Transverse colon (tissue), 4 donors: ENCODE measurements around a stretch of chr6.

GRCh38 chr6:155121452-155122416 is 126.6 kb downstream of the TIAM2 start:
- PRO-cap = no peak
- RAMPAGE, long total RNA, 4 experiments = no peak in any of the 4 experiments

GRCh38 chr6:155254045-155254483 is 9.7 kb upstream of the CLDN20 start:
- PRO-cap = no peak
- RAMPAGE, long total RNA, 4 experiments = no peak in any of the 4 experiments

- PRO-cap = no peak
- RAMPAGE, long total RNA, 4 experiments = no peak in any of the 4 experiments
Observed at GRCh38 chr6:155528846-155529522, 73.3 kb upstream of the NOX3 start.

- PRO-cap = no peak
- RAMPAGE, long total RNA, 4 experiments = no peak in any of the 4 experiments
Observed at GRCh38 chr6:156826158-156826972, 49.2 kb downstream of the ARID1B start.

DNA sequence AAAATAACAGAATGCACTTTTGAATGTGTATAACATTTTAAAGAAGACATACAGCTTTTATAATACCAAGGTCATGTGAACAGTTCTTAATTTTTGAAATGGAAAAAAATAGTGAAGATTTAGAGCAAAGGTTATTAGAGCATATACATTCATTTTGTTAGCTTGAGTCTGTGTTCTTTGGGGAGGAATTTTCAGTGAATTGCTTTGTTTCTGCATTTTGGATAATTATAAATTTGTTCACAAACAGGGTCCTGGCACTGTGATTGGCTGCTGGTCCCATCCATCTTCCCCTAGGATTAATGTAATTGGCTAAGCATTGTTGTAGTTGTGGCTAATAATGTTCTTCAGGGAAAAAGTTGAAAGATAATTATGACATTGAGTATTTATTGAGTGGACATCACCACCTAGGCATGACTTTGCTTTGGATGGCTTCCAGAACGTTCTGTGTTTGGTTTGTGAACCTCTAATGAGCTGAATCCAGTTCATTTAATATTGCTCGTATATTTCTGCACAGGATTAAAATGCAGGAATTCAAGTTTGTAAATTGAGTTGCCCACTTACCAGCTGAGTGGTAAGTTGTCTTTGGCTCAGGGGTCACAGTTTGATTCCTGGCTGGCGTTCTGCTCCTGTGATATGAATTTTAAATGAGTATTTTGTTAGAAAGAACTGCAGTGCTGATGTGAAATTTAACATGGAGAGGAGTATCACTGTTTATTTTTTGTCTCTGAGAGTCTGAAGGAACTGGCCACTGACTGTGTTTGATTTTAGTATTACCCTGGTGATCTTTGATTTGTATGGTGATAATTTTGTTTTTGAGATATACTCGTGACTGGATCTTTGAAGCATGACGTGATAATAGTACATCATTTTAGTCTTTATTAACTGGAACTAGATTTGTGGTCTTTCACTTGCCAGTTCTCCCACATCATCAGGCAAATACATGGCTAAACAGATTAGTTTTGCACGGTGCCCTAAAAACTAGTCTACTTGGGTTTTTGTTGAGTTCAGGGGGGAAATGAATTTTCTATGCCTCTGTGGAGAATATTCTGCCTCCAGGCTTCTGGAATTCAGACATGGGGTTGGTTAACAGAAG is 55.2 kb downstream of the ARID1B start:
- PRO-cap = no peak
- RAMPAGE, long total RNA, 4 experiments = no peak in any of the 4 experiments

DNA sequence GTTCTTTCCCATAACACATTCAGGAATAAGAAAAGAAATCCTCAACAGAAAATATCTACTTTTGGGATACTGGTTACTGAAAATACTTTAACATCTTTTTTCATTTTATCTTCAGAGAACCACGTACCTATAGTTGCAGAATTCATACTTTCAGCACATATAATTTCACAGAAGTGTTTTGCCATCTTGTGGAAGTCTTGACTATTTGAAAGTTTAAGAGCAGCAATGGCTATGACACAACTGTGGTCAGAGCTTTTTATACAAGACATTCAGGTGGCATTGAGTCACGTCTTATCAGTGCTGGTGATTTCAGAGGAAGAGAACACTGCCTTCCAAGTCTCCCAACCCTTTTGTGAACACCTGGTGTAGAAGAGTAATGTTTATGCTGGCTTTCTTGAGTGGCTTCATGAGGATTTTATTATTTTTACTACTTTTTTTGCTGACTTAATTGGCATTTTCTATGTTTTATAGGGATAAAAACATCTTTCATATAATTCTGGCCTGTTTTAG is 171.6 kb downstream of the ARID1B start:
- PRO-cap = no peak
- RAMPAGE, long total RNA, 4 experiments = no peak in any of the 4 experiments

DNA sequence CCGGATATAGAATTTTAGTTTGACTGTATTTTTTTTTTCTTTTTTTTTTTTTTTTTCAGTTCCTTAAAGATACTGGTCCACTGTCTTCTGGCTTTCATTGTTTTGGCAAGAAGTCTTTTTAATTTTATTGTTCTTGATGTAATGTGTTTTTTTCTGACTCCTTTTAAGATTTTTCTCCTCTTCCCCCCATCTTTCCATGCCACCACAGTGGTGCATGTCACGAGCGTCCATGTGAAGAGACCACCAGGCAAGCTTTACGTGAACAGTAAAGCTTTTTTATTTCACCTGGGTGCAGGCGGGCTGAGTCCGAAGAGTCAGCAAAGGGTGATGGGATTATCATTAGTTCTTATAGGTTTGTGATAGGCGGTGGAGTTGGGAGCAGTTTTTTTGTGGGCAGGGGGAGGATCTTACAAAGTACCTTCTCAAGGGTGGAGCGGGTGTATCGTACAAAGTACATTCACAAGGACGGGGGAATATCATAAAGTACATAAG is 198.4 kb downstream of the ARID1B start:
- PRO-cap = no peak
- RAMPAGE, long total RNA, 4 experiments = no peak in any of the 4 experiments

GRCh38 chr6:156987870-156988796 is 211.0 kb downstream of the ARID1B start:
- PRO-cap = no peak
- RAMPAGE, long total RNA, 4 experiments = no peak in any of the 4 experiments

- PRO-cap = bidirectional peak, plus-strand start at chr6:157022290, minus-strand start at chr6:157022131
- RAMPAGE, long total RNA, 4 experiments = no peak in any of the 4 experiments
Observed at GRCh38 chr6:157022169-157022467, 244.9 kb downstream of the ARID1B start.

DNA sequence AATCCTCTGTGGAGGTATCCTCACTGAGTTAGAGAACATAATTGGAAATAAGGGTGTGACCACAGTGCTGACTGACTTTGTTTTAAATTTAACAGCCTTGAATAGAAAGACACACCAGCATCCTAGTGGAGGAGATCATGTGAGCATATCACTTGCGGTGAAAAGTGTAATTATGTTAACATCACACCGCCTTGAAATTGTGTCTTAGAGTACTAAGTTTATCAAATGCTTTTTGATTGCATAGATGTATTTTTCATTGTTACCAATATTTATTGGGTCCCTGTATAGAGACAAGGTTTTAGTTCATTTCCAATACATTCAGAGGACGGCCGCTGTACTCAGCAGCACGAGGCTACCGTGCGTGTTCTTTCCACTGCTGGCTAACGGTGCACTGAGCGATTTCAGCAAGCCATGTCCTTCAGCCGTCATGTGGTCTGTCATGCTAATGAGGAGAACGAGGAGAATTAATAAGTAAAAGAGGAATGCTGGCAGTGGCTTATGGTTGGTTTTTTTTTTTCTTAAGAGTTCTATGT is 253.4 kb downstream of the ARID1B start:
- PRO-cap = no peak
- RAMPAGE, long total RNA, 4 experiments = no peak in any of the 4 experiments

DNA sequence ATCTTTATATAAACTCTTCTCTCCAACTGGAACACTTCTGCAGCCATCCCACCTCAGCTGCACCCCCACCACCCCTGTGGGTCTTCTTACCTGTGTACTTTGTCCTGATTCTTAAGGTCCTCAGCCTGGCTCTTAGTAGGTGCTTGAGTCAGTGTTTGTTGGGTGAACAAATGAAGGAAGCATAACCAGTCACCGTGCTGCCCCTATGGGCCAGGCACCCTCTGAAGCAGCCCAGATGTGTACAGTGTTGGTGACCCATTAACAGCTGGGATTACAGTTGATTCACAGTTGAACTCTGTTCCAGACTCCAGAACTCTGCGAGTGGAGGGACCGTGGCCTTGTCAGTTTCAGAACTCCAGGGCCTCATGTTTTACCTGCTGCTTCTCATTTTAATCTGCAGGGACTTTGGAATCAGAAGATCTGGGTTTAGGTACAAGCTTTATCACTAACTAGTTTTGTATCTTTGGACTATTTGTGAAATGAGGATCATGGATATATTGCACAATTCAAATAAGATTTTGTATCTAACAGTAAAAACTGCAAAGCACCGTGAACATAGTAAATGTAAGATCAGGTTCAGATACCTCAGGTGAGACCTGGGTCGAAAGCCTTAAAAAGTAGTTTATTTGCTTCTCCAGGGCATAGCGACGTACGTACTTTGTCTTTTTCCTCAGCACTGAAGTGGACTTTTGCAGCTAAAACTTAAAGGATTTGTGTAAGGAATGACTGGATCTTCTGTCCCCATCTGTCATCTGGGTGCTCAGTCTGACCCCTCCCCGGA is 203.6 kb downstream of the TMEM242 start:
- PRO-cap = no peak
- RAMPAGE, long total RNA, 4 experiments = no peak in any of the 4 experiments

GRCh38 chr6:157198150-157199152 is 124.9 kb downstream of the TMEM242 start:
- PRO-cap = unidirectional peak, plus-strand start at chr6:157198674
- RAMPAGE, long total RNA, 4 experiments = no peak in any of the 4 experiments

DNA sequence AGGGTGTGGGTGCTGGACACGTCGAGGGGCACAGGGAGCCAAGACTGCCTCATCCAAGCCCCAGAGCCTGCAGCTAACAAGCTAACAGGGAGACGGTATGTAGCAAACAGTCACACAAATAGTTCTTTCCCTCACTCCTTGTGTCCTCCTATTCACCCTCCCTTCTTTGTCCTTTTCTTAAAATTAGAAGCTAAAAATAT is 97.6 kb downstream of the TMEM242 start:
- PRO-cap = no peak
- RAMPAGE, long total RNA, 4 experiments = no peak in any of the 4 experiments

GRCh38 chr6:157253738-157254344 is 69.5 kb downstream of the TMEM242 start:
- PRO-cap = no peak
- RAMPAGE, long total RNA, 4 experiments = no peak in any of the 4 experiments

GRCh38 chr6:157274987-157275615 is 48.2 kb downstream of the TMEM242 start:
- PRO-cap = no peak
- RAMPAGE, long total RNA, 4 experiments = no peak in any of the 4 experiments

- PRO-cap = no peak
- RAMPAGE, long total RNA, 4 experiments = no peak in any of the 4 experiments
Observed at GRCh38 chr6:157520918-157521342, 139.9 kb downstream of the ZDHHC14 start.

GRCh38 chr6:157530151-157530692 is 149.2 kb downstream of the ZDHHC14 start:
- PRO-cap = no peak
- RAMPAGE, long total RNA, 4 experiments = no peak in any of the 4 experiments

DNA sequence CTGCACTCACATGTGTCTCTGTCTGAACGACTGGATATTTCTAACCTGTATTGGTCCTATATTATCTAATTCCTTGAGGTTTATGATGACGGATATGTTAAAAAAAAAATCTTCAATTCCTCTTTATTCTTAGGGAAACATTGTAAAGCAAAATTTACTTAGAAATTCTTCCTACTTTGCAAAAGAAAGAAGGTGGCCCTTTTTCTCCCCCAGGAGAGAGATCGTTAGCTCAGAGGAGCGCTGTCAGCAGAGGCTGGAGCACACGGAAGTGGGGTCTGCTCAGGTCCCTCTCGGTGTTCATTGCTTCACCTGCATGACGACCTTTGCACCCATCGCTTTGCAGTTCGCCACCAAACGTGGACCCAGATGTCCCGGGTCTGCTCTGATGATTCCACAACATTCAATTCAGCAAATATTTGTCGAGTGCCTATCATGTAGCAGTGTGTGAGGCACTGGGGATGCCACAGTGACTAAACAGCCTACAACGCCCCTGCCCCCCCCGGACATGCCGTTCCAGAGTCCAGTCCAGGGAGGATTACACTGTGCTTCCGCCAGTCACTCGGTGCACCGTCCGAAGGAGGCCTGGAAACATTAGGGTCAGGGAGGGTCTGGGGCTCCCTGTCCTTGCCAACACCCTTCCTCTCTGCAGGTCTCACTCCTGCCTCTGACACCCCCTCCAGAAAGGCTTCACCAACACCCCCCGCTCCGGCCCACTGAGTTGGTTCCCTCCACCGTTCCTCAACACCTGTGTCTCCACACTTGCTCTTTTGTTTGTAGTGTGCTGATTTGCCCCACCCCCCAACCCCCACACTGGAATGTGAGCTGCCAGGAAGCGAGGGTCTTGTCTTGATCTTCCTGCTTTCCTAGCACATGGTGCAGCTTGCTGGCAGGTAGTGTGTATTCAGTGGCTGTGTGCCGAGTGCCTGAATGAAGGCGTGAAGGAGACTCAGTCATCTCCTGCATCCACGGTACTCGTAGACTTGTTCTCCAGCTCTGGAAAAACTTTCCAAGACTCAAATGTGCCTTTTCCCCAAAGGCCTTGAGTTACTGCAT is 150.1 kb downstream of the ZDHHC14 start:
- PRO-cap = no peak
- RAMPAGE, long total RNA, 4 experiments = no peak in any of the 4 experiments

DNA sequence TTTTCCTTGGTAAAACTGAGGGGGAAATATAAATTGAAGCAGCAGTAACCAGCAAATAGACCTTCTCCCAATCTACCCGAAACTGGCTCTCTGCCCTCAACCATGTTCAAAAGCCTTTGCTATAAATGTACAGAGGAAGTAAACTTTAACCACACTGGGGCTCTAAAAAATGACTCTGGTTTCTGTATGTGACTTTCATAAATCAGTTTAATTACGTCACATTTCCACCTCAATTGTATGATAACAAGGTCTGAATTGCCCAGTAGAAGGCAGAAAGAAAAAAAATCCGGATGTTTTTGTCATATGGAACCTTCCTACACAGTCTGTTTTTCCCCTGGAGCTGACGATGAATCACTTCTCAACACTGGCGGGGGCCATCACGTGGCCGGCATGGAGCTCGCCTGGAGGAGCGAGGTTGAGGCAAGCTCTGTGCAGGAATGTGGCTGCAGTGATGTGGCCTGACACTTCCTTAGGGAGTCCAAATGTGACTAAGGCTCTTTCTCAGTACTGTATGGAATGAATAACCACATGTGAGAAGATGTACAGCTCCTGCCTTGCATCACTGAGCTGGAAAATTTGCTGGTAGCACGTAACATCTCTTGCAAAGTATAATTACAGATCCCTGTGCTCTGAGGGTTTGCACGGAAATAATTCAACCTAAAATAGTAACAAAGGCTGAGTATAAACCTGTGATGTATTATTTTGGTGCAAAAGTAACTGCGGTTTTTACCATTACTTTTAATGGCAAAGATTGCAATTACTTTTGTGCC is 58.6 kb upstream of the SNX9 start:
- PRO-cap = bidirectional peak, plus-strand start at position 354 of the sequence, minus-strand start at position 84 of the sequence; unidirectional peak, minus-strand start at position 439 of the sequence
- RAMPAGE, long total RNA, 4 experiments = no peak in any of the 4 experiments

DNA sequence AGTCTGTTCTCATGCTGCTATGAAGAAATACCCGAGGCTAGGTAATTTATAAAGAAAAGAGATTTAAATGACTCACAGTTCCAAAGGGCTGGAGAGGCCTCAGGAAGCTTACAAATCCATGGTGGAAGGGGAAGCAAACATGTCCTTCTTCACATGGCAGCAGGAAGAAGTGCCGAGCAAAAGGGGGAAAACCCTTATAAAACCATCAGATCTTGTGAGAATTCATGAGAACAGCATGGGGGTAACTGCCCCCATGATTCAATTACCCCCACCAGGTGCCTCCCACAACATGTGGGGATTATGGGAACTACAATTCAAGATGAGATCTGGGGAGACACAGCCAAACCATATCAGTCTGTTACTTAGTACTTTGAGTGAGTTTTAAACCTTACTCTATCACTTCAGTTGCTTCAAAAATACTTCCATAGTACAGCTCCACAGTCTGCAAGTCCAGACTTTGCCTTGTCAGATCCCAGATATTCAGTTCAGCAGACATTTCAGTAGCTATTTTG is 9.5 kb downstream of the SNX9 start:
- PRO-cap = no peak
- RAMPAGE, long total RNA, 4 experiments = no peak in any of the 4 experiments